ENCODE measurements around the gene CCNB2.

- PRO-cap, result no peak
- RRBS, result no CpG with 5 or more reads among the region's 5 CpGs
These were observed 36.5 kb downstream of the AQP9 start for GRCh38 chr15:58174761-58175091.

DNA sequence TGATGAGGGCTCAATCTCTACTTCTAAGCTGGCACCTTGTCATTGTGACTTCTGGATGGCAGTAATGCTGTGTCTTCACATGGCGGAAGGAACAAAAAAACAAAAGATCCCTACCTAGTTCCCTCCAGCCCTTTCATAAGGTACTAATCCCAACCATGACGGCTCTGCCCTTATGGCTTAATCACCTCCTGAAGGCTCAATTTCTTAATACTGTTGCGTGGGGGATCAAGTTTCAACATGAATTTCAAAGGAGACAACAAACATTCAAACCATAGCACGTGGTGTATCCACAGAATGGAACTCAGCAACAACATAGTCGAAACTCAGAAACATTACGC lies 120.7 kb downstream of the AQP9 start:
- PRO-cap, result no peak
- RRBS, result no CpG with 5 or more reads among the region's 6 CpGs

DNA sequence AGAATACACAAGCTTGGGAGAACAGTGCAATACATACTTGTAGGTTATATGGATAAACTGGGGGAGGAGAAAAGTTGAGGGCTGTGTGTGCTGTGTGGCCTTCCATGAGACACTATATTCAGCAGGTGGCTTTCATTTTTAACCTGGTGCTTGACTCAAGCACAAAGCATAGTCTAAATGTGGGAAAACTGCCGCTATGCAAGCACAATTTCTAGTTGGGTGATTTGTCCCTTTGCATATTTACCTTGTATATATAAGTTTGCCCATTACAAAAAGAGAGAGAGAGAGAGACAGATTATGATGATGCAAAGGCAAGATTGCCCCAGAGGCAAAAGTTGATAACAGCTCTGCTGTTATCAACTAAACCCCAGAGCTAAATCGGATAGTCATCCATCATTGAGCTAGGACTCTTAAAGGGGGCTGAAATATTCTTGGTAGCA lies 141.4 kb downstream of the AQP9 start:
- PRO-cap, result no peak
- RRBS, result no CpG with 5 or more reads among the region's 2 CpGs

GRCh38 chr15:58331542-58332719 lies 99.9 kb upstream of the LIPC start:
- PRO-cap, result bidirectional peak, plus-strand start at chr15:58332294, minus-strand start at chr15:58331968
- RRBS, result no CpG with 5 or more reads among the region's 10 CpGs

DNA sequence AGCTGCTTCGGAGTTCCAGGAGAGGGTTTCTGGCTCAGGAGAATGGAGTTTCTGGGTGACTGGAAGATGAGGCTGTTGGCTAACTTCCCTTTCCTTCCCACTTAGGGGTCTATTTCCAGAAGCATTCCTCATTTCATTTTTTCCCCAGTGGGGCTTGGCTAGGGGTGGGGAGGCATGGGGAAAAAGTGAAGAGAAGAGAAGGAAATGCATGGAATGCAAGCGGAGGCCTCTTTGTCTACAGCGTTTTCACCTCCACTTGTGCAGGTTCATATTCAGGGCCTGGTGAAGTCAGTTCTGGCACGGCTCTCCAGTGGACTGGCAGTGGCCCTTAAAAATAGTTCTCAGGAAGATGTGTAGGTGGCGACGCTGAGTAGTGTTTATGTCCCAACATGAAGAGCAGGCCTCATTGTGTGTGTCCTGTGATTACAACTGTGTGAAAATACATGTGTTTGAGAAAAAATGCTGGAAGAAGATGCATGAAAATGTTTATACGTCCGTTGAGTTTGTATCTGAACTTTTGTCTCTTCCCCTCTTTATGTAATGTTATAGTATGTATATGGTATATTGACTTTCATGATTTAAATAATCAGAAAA lies 7.1 kb downstream of the LIPC start:
- PRO-cap, result no peak
- RRBS, result no CpG with 5 or more reads among the region's 8 CpGs

DNA sequence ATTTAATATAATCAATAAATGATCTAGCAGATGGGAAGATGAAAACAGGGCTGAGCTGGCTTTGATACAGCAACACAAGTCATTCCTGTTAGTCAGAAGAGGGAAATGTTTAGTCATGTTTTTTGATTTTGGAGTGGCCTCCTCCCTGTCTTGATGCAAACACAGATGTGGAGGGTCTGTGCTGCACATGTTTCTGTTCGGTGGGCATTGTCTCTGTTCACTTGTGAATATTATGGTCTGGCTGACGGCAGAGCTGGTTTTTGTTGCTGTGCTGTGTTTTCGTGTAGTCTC lies 9.9 kb downstream of the LIPC start:
- PRO-cap, result no peak
- RRBS, result no CpG with 5 or more reads among the region's 3 CpGs

- PRO-cap, result no peak
- RRBS, result no CpG with 5 or more reads among the region's 6 CpGs
These were observed 52.9 kb downstream of the LIPC start for GRCh38 chr15:58484596-58485135.

DNA sequence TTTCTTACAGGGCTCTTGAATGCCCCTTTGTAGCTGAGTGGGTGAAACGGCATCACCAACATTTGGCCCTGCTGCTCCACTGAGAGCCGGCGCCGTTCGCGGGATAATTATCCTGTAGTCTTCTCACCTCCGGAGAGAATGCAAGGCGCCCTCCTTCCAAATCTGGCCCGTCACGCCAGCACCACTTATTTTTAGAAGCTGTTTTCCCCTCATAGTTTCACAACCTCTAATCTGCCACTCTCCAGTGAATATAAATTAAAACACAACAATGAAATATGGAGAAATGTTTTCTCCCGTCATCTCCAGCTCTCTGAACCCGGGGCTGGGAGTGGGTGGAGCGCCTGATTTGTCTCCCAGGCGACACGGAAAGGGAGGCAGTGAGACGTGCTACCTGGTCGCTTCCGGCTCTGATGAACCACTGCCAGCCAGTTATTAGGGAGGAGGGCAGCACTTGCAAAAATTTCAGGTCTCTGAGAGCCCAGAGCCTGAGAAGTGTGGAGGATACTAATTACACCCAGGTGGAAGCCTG lies 58.7 kb downstream of the LIPC start:
- PRO-cap, result bidirectional peak, plus-strand start at position 457 of the sequence, minus-strand start at position 312 of the sequence
- RRBS, result 52% methylated on average over 8 of the region's 18 CpGs

- PRO-cap, result no peak
- RRBS, result no CpG with 5 or more reads among the region's 9 CpGs
These were observed 118.0 kb downstream of the LIPC start for GRCh38 chr15:58549692-58550318.

GRCh38 chr15:58750191-58750362 lies 570 bp upstream of the ADAM10 start:
- PRO-cap, result no peak
- RRBS, result no CpG with 5 or more reads among the region's 4 CpGs

DNA sequence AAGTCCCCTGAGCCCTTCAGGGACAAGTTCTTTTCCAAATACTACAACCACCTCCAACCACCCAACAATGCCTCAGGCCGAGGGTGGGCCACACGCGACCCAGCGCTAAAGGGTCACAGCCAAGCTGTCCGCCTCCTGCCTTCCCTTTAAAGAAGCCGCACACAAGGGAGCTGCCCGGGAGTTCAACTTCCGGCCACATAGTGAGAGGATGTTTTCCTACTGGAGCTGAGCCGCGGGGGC lies 361 bp upstream of the MINDY2 start:
- PRO-cap, result bidirectional peak, plus-strand start outside the sequence, minus-strand start at position 148 of the sequence
- RRBS, result 2% methylated on average over 3 of the region's 10 CpGs

DNA sequence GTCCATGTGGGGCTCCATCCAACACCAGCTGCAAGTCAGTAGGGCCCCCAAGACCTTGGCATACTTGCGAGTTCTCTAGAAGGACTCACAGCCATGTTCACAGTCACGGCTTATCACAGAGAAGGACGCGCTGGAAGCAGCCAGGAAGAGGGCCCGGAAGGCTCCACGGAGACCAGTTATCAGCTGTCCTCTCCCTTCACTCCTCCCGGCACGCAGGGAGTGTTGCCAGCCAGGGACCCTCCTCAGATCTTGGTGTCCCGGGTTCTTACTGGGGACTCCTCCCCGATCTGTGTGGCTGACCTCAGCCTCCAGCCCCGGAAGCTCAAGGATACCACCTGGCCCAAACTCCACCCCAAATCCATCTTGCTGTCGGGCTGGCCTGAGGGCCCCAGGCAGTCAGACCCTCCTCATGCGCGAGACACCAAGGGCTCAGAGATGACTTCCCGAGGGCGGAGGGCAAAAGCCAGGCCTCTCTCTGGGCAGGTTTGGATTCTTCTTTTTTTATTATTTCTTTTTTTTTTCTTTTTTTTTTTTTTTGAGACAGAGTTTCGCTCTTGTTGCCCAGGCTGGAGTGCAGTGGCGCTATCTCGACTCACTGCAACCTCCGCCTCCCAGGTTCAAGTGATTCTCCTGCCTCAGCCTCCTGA lies 67.9 kb downstream of the SLTM start:
- PRO-cap, result bidirectional peak, plus-strand start at position 385 of the sequence, minus-strand start at position 310 of the sequence
- RRBS, result 50% methylated on average over 5 of the region's 20 CpGs

GRCh38 chr15:58913120-58913875 lies 20.2 kb downstream of the SLTM start:
- PRO-cap, result no peak
- RRBS, result no CpG with 5 or more reads among the region's 4 CpGs

GRCh38 chr15:59104667-59105998 lies at the start of gene CCNB2:
CCNB2 (plus strand) TSS chr15:59105146.
- PRO-cap, result no peak
- RRBS, result 3% methylated on average over 26 of the region's 71 CpGs

GRCh38 chr15:59256022-59256942 lies 49.6 kb downstream of the LDHAL6B start:
- PRO-cap, result no peak
- RRBS, result no CpG with 5 or more reads among the region's 12 CpGs

- PRO-cap, result no peak
- RRBS, result no CpG with 5 or more reads among the region's 1 CpG
These were observed 11.8 kb downstream of the MYO1E start for GRCh38 chr15:59360918-59361247.

GRCh38 chr15:59594418-59594970 lies 17.1 kb upstream of the GCNT3 start:
- PRO-cap, result no peak
- RRBS, result no CpG with 5 or more reads among the region's 3 CpGs

DNA sequence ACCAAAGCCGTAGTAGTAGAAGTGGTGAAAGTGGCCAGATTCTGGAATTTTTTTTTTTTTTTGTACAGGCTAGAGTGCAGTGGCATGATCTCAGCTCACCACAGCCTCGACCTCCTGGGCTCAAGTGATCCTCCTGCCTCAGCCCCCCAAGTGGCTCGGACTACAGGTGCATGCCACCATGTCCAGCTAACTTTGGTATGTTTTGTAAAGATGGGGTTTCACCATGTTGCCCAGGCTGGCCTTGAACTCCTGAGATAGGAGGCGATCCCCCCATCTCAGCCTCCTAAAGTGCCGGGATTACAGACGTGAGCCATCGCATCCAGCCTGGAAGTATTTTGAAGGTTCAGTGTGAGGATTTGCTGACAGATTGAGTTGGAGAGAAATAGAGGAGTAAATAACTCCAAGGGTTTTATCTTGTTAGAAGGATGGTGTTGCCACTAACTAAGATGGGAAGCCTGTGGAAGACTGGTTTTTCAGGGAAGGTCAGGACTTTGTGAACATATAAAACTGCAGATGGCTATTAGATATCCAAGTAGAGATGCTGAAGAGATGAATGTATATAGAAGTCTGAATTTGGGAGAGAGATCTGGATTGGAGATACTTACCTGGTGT lies 14.2 kb downstream of the GCNT3 start:
- PRO-cap, result no peak
- RRBS, result no CpG with 5 or more reads among the region's 7 CpGs

GRCh38 chr15:59768820-59769065 lies 79.6 kb upstream of the BNIP2 start:
- PRO-cap, result no peak
- RRBS, result no CpG with 5 or more reads among the region's 4 CpGs

DNA sequence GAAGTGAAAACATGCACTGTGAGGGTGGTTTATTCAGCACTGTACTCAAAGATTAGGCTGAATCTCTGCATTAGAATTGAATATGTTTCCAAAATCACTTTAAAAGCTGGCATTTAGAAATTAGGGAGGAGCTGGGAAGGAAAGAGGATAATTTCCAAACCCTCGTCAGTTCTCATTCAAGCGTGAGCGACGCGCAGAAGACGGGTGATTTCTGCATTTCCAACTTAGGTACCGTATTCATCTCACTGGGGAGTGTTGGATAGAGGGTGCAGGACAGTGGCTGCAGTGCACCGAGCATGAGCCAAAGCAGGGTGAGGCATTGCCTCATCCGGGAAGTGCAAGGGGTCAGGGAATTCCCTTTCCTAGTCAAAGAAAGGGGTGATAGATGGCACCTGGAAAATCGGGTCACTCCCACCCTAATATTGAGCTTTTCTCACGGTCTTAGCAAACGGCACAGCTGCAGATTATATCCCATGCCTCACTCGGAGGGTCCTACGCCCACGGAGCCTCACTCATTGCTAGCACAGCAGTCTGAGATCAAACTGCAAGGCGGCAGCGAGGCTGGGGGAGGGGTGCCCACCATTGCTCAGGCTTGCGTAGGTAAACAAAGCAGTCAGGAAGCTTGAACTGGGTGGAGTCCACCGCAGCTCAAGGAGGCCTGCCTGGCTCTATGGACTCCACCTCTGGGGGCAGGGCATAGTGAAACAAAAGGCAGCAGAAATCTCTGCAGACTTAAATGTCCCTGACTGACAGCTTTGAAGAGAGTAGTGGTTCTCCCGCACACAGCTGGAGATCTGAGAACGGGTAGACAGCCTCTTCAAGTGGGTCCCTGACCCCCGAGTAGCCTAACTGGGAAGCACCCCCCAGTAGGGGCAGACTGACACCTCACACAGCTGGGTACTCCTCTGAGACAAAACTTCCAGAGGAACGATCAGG lies 114.4 kb upstream of the BNIP2 start:
- PRO-cap, result no peak
- RRBS, result no CpG with 5 or more reads among the region's 23 CpGs